Islet of Langerhans (tissue), 1 donor: ENCODE data around the genes LPIN3 and FITM2.

GRCh38 chr20:41339800-41340388, 727 bp upstream of the LPIN3 start:
- RRBS, result no CpG with 5 or more reads among the region's 32 CpGs

- RRBS, result no CpG with 5 or more reads among the region's 31 CpGs
These were observed at the start of gene LPIN3 for GRCh38 chr20:41340456-41341108. Gene LPIN3 (plus strand): TSS chr20:41340821.

GRCh38 chr20:41428176-41428791, 61.7 kb upstream of the EMILIN3 start:
- RRBS, result no CpG with 5 or more reads among the region's 3 CpGs

- RRBS, result no CpG with 5 or more reads among the region's 4 CpGs
These were observed 470.1 kb downstream of the PTPRT start for GRCh38 chr20:42719606-42719945.

DNA sequence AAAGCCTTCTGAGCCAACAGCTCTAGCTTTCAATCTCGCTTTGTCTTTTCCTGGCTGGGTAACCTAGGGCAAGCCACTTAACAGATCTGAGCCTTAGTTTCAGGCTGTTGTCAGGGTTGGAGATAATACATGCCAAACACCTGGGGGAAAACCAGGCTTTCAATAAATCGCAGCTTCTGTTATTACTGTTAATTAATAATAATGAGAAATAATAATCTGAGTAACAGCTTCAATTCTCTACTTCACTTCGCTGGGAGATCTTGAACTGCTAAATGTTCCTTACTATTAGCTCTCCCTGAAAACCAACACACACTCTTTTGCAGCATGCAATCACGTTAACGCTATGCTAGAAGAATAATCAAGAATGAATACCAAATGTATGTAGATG, 127.4 kb downstream of the PTPRT start:
- RRBS, result no CpG with 5 or more reads among the region's 5 CpGs

GRCh38 chr20:43457947-43458179, 167 bp downstream of the SRSF6 start:
- RRBS, result no CpG with 5 or more reads among the region's 26 CpGs

- RRBS, result 60% methylated on average over 1 of the region's 64 CpGs
These were observed 465 bp downstream of the SRSF6 start for GRCh38 chr20:43458180-43458542.

- RRBS, result no CpG with 5 or more reads among the region's 4 CpGs
These were observed 2.3 kb upstream of the SGK2 start for GRCh38 chr20:43556361-43557157.

GRCh38 chr20:43751067-43751822, 24.4 kb upstream of the GTSF1L start:
- RRBS, result no CpG with 5 or more reads among the region's 9 CpGs

DNA sequence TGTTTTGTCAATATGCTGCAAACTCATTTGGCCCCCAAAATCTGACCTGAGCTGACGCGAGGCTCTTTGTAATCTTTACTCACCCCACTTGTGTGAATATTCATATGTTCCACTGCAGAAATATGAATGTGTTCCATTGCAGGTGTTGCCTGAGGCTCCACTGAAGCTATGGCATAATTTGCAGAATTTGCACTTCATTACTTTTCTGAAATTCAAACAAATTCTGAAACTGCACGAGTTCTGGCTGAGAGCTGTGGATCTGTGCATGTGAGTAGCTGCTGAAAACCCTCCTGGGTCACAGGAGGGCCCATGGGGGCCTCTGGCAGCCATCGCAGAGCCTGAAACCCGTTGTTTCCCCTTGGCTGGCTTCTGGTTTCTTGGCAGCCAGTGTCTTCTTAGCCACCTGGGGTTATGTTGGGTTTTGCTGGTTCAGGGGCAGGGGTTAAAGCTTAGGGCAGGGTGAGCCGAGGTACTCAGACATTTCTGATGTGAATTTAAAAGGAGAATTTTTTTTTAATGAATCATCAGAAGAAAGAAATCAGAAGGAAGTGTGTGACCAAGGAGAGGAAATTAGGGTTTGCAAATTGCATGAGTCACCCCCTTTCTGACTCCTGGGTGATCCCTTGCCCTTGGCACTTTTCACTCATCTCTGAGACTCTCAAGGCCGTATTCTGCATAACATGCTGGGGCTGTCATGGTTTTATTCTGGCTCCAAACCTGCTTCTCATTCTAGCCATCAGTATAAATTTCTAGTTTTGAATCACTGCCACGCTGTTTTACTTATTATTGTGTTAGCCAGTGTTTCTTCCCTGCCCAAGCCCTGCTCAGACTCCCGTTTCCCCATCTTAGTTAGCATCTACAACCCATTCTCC, 40.6 kb downstream of the TOX2 start:
- RRBS, result no CpG with 5 or more reads among the region's 9 CpGs

GRCh38 chr20:43964059-43964681, 49.5 kb downstream of the TOX2 start:
- RRBS, result 64% methylated on average over 3 of the region's 9 CpGs

- RRBS, result 3% methylated on average over 17 of the region's 49 CpGs
These were observed at the start of gene FITM2 for GRCh38 chr20:44311008-44311638. Gene FITM2 (minus strand): TSS chr20:44311202.

GRCh38 chr20:44358589-44359263, 3.2 kb downstream of the HNF4A start:
- RRBS, result no CpG with 5 or more reads among the region's 9 CpGs

- RRBS, result 83% methylated on average over 4 of the region's 12 CpGs
These were observed 51.9 kb downstream of the HNF4A start for GRCh38 chr20:44407268-44407871.

DNA sequence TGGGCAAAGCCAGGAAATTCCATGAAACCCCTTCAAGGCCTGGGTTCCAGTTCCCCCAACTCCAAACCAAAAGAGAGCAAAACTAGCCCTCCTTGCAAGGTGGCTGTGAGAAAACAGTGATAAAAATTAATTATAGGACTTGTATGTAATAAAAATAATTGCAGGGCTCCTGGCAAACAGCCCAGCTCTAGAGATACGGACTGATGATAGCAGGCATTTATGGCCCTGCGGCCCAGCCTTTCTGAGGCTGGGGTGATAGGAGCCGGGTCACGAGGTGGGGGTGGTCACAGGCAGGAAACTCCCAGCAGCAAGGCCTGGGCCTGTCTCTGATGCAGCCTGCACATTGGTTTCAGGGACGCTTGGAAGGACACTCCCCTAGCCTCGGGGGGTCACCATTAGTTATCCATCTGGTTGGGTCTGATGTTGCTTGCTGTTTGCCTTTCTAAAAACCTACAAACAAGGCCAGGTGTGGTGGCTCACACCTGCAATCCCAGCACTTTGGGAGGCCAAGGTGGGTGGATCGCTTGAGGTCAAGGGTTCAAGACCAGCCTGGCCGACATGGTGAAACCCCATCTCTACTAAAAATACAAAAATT, 18.6 kb upstream of the TTPAL start:
- RRBS, result no CpG with 5 or more reads among the region's 8 CpGs

- RRBS, result no CpG with 5 or more reads among the region's 3 CpGs
These were observed 10.6 kb upstream of the TTPAL start for GRCh38 chr20:44464975-44465641.

- RRBS, result no CpG with 5 or more reads among the region's 4 CpGs
These were observed 16.8 kb downstream of the TTPAL start for GRCh38 chr20:44492422-44492908.

- RRBS, result no CpG with 5 or more reads among the region's 6 CpGs
These were observed 19.5 kb downstream of the TTPAL start for GRCh38 chr20:44494887-44495937.

GRCh38 chr20:44620344-44621062, 31.0 kb downstream of the ADA start:
- RRBS, result no CpG with 5 or more reads among the region's 11 CpGs

DNA sequence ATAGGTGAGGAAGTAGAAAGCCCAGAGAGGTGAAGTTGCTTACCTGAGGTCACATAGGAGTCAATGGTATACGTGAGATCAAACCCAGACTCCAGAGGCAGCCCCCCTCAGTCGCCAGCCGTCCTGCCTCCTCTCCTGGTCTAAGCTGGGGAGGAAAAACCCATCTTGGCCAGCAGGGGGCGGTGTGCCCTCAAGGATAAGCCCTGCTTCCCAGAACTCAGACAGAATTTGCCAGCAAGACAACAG, 30.1 kb upstream of the CCN5 start:
- RRBS, result no CpG with 5 or more reads among the region's 4 CpGs